A172 (cell line): ENCODE data around the gene SMIM26.

- RAMPAGE, long total RNA: no peak
Measured at GRCh38 chr20:17656889-17657651, 25.0 kb downstream of the RRBP1 start.

DNA sequence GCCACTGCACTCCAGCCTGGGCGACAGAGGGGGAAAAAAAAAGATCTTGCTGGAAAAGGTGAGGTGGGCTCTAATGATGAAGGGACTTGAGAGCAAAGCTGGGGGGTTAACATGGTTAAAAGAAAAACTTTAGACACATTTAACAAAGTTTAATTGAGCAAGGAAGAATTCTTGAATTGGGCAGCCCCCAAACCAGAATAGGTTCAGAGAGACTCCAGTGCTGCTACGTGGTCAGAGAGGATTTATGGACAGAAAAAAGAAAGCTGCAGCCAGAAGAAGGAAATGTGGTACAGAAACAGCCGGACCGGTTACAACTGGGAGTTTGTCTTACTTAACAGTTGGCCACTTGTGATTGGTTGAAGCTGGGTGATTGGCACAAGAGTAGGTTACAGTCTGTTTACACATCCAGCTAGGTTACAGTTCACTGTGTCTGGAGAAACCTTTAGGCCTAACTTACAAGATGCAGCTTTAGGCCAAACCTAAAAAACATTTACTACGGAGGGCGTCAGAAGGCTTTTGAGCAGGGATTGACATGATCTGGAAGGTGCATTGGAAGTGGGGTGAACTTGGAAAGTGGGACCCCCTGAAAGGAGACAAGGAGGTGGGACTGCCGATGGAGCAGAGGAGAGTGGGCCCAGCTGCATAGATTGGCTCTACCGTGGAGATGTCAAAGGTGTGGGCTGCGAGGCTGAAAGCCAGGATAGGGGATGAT, 122.2 kb downstream of the BANF2 start:
- RAMPAGE, long total RNA: no peak

- RAMPAGE, long total RNA: no peak
Measured at GRCh38 chr20:17843533-17844263, 124.9 kb downstream of the SNX5 start.

- RAMPAGE, long total RNA: no peak
Measured at GRCh38 chr20:17916317-17916884, 52.2 kb downstream of the SNX5 start.

GRCh38 chr20:17969250-17969712, 463 bp downstream of the MGME1 start:
- RAMPAGE, long total RNA: no peak

- RAMPAGE, long total RNA: no peak
Measured at GRCh38 chr20:18055292-18055551, 2.5 kb downstream of the OVOL2 start.

DNA sequence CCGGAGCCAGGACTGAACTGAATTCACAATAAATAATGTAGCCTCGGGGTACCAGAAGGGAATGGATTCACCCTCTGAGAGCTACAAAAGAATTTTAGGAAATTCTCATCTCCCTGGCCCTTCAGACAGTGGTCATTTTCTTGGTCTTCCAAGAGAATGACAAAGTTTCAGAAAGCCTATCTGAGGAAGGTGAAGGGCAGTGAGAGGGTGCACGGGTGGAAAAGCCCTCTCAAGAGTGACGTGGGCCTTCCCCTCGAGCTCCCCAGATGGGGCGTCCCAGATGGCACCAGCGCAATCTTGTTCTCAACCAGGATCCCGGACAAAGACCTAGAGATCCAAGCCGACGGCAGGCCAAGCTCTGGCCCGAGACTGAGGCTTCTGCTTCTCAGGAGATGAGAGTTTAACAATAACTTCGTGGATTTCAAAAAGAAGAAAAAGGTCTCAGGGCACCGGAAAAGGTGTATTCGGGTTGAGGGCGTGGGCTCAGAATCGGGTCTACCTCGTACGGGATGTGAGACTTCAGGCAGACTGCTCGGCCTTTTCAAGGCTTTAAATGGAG, 797 bp upstream of the ZNF133 start:
- RAMPAGE, long total RNA: no peak

DNA sequence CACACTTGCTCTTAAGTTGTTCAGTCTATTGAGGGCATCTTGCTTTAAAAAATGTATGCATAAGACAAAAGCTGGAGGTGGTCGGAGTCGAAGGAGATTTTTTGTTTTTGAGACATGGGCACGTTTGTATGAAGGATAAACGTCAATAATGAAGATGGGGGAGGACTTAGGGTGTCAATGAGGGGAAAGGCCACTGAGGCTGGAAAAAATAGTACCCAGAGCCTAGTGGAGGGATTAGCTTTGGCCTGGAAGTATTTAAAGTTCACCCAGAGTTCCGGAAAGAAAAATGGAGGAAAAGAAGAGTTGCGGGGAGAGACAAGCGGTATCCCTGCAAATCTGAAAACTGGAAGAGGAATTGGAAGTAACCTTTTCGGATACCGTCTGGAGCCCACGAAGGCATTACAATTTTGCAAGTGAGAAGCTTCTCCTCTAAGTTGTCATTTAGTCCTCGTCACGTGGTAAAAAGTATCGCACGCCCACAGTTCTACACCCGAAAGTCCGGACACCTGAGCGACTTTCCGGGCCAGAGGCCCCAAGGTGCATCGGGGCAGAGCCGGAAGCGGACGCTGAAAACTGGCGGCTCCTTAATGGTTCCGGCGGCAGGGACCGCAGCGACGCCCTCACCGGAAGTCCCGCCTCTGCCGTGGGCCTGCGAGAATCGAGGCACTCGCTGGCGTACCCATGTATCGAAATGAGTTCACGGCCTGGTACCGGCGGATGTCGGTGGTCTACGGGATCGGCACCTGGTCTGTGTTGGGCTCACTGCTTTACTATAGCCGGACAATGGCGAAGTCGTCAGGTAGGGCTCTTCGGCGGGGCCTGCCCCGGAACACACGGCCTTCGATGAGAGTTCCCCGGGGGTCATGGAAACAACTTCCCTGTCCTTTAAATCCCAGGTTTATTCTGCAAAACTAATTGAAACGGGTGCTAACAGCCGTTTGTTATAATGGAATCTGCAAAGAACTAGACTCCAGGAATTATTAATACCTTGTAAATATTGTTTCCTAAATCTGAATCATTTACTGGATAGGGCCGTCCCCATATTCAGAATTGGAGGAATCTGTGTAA, at the start of gene SMIM26:
TSS of gene SMIM26 (plus strand) at position 635 of the 1,068 bp plus-strand sequence.
- RAMPAGE, long total RNA: start-site peak on the plus strand centred at position 665 of the sequence, 63 bp wide, 542 and 2,104 reads in 2 replicates

GRCh38 chr20:18585033-18585757, 2.7 kb upstream of the DTD1 start:
- RAMPAGE, long total RNA: no peak

GRCh38 chr20:19254307-19254833, 41.9 kb downstream of the SLC24A3 start:
- RAMPAGE, long total RNA: no peak

DNA sequence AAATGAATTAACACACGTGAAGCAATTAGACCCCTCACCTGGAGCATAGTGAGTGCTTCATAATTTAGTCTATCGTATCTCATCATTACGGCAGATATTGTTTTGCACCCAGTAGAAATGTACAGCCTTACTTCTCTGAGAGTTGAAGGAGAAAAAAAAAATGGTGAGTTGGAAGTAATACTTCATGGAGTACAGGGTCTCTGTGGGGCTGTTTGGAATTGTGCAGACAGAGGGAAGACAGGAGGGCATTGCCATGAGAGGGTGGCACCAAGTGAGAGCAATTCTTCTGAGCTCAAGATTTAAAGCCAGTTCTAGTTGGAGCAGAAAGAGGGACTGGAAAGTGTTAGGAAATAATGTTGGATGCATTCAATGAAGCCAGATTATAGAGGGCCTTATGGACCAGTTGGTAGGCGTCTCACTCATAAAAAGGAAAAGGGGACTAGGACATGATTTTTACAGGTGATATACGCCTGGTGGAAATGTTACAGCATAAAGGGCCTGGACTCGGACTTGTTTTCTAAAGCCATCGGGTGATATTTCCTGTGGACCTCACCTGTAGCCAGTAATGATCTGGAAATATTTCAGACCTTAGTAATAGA, 131.1 kb downstream of the SLC24A3 start:
- RAMPAGE, long total RNA: no peak

DNA sequence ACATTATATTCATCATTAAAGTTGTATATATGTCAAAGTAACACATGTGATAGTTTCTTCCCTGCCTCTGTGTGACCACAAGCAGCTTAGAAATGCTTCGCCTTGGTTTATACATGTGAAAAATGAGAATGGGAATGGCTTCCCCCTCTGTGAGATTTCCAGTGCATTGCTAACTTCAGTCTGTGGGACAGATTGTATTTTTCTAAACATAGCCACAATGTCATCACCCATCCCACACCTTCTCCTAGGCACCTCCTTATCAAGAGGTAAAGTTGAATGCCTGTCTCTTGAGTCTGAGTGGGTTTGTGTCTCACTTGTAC, 27.8 kb downstream of the RIN2 start:
- RAMPAGE, long total RNA: no peak

DNA sequence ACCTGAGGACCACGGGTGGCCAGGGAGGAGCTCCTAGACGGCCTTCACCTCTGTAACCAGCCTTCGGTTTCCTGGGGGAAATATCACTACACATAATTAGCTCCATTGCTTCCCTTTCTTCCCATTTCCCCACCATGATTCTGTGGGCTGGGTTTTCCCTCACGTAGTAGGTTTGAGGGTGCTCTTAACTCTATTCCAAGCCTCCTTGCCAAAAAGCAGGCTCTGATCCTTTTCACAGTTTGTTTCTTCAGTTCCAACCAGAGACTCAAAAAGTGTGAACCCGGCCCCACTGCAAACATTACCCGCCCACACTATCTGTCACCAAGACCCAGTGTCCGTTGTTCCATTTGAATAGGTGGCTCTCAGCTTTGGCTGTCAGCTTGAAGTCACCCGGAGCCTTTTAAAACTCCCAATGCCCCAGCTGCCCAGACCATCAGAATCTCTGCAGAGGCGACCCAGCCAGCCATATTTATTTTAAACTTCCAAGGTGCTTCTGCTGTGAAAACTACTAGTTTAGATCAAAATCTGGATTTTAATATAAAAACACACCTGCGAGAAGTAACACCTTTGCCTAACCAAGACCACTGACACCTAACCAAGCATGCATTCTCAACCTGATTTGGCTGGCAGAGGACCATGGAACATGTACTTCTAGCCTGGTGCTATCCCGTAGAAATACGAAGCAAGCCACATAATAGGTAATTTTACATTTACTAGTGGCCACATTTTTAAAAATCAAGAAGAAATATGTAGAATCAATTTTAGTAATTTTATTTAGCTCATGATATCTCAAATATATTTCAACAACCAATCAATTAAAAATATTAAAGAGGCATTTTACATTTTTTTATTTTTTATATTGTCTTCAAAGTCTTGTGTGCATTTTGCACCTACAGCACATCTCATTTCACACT, 11.6 kb upstream of the NAA20 start:
- RAMPAGE, long total RNA: no peak

- RAMPAGE, long total RNA: no peak
Measured at GRCh38 chr20:20303266-20304120, 64.4 kb upstream of the INSM1 start.

DNA sequence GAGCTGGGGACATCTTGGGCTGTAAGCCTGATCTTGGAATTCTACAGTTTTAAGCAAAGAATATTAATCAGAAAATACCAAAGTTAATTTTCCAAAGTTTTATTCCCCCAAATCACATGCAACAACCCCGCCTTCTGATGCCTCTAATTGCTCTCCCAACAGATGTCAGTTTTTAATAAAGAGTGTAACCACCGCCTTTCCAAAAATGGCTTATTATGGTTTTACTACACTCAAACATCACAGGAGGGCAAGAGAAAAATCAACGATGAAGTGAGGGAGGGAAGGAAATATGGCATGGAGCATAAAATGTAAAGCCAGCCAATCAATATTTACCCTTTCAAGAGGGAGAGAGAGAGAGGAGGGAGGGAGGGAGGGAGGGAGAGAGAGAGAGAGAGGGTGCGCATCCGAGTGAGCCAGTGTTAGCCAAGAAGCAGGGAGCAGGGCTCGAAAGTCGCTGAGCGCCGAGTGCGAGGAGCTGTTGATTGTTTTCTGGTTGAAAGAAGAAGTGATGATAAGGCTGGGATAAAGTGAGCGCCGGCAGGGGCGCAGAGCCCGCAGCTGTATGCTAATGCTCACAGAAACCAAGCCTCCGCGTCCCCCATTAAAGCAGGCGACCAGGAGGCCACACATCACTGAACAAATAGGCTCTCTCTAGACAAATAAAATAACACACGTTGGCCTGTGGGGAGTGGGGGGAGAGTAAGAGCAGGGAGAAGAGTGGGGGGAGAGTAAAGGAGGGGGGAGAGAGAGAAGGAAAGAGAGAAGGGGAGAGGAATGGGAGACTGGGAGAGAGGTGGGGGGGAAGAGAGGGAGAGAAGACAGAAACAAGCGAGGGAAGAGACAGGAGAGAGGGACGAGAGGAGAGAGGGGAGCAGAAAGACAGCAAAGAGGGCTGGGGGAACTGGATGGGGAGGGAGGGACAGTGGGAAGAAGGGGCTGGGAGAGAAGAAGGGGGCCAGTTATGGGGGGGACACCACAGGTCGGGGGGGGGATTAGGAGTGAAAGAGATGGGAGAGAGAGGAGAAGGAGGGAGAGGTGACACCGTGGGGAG, 5.1 kb upstream of the INSM1 start:
- RAMPAGE, long total RNA: no peak

DNA sequence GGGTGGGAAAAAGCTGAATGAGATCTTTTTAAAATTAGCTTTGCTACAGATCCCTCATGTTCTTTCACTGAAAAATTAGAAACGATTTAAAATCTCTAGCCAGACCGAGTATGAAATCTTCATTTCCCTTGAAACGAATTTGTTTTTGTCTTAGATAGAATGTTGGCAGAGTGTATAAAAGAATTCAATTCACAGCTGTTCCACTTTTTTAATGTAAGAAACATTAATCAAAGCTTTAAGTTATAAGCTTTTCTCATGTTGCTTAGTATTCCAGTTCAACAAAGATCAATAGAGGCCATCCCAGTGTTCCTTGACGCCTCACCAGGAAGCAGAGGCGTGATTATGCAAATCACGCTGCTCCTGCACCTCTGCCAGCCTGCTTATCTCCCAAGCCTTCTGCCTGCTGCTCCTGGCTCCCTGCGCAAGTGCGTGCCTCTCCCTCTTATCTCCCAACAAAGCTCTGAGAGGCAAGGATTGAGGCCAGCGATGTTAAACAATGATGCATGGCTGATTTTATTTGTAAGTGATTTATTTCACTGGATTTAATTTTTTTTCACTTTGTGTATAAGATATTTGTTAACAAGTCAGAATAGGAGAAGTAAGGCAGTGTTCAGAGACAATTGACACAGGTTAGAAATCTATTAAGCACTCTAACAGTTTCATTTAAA, 42.7 kb downstream of the INSM1 start:
- RAMPAGE, long total RNA: no peak

DNA sequence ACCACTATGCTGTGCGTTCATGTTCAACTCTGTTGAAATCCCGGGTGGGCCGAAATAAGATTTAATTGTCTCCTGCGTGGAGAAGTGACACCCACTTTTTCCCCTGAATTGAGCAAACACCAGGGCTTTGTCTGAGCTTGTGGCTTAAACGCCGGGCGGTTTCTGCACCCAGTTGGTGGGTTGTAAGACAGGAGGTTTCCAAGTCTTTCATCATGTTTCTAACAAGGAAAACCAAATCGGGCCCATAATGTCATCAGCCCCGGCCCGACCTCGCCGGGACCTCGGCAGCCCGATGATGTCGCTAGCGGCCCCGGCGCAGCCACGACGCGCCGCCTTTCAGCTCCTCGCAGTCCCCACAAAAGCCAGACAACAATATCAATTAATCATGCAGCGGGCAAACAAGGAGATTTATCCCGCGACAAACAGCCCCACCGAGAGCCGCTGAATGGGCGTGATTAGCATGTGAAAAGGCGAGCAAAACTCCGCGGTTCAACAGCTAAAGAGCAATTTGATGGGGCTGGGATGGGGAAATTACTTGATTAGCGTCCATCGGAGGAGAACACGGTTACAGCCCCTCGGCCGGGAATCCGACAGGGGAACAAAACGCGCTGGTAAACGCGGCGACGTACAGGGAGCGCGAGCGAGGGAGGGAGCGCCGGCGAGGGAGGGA, 25.1 kb upstream of the KIZ start:
- RAMPAGE, long total RNA: no peak

GRCh38 chr20:21125247-21125680, 618 bp upstream of the KIZ start:
- RAMPAGE, long total RNA: no peak

GRCh38 chr20:21159837-21160206, 33.9 kb downstream of the KIZ start:
- RAMPAGE, long total RNA: no peak

DNA sequence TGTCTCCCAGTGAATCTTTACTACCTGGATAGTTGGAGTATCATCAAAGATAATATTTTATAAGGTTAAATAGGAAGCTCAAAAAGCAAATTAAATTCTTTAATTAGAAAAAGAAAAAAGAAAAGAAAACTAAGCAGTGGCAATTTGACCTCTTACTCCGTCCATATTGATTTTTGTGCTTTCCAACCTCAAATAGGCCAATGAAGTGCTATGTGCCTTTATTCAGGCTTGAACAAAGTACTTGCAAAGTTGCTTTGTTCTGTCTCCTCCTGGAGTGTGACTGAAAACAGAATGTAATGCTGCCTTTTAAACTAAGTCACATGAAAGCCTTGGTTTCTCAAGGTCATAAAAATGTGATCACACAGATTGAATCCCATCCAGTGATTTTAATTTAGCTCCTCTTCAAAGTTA, 48.5 kb downstream of the KIZ start:
- RAMPAGE, long total RNA: no peak